ENCODE results near the gene PGAP1.

GRCh38 chr2:196165959-196166752 lies 5.2 kb downstream of the STK17B start:
- PRO-cap, 3 experiments: no peak in any of the 3 experiments
- RAMPAGE, long total RNA, 2 experiments: no peak in any of the 2 experiments
- RRBS: no CpG with 5 or more reads among the region's 4 CpGs

GRCh38 chr2:196268586-196269086 lies 97.3 kb upstream of the STK17B start:
- PRO-cap, 3 experiments: no peak in any of the 3 experiments
- RAMPAGE, long total RNA, 2 experiments: no peak in any of the 2 experiments
- RRBS: no CpG with 5 or more reads among the region's 4 CpGs

GRCh38 chr2:196304450-196304750 lies 133.0 kb upstream of the STK17B start:
- PRO-cap, 3 experiments: no peak in any of the 3 experiments
- RAMPAGE, long total RNA, 2 experiments: no peak in any of the 2 experiments

DNA sequence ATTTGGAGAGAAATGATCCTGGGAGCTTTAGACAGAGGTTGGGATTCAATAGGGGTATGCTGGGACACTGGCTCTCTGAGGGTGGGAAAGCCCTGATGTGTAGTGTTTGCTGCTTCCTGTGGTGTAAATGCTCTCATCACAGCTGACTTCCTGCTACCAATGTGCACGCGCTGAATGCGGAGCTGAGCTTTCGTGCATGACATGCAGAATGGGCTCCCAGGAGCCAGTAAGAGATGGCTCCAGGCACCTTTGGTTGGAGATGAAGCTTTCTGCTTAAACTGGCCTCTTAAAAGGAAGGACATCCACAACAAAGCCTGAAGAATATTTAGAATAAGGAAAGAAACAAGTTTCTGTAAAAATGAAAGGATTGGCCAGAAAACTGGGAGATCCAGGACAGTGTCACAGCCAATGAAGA lies 177.9 kb downstream of the HECW2 start:
- PRO-cap, 3 experiments: no peak in any of the 3 experiments
- RAMPAGE, long total RNA, 2 experiments: no peak in any of the 2 experiments
- RRBS: no CpG with 5 or more reads among the region's 4 CpGs

GRCh38 chr2:196474869-196475276 lies 118.5 kb downstream of the HECW2 start:
- PRO-cap, 3 experiments: peak in 2 of 3 experiments; most common minus-strand start chr2:196475064 (in 2)
- RAMPAGE, long total RNA, 2 experiments: no peak in any of the 2 experiments
- RRBS: no CpG with 5 or more reads among the region's 8 CpGs

DNA sequence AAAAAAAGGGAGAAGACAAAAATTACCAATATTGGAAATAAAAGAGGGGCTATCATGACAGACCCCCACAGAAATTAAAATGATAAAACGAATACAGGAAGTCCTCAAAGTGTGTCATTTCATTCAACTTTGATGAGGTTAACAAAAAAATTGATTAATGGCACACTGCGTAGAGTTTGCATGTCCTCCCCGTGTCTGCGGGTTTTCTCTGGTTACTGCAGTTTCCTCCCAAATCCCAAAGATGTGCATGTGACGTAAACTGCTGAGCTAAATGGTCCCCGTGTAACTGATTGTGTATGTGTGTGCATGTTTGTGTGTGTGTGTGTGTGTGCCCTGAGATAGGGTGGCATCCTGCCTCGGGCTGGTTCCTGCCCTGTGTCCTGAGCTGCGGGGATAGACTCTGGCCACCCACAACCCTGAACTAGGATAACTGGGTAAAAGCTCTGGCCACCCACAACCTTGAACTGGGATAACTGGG lies 6.1 kb upstream of the CCDC150 start:
- PRO-cap, 3 experiments: no peak in any of the 3 experiments
- RAMPAGE, long total RNA, 2 experiments: no peak in any of the 2 experiments
- RRBS: no CpG with 5 or more reads among the region's 8 CpGs

DNA sequence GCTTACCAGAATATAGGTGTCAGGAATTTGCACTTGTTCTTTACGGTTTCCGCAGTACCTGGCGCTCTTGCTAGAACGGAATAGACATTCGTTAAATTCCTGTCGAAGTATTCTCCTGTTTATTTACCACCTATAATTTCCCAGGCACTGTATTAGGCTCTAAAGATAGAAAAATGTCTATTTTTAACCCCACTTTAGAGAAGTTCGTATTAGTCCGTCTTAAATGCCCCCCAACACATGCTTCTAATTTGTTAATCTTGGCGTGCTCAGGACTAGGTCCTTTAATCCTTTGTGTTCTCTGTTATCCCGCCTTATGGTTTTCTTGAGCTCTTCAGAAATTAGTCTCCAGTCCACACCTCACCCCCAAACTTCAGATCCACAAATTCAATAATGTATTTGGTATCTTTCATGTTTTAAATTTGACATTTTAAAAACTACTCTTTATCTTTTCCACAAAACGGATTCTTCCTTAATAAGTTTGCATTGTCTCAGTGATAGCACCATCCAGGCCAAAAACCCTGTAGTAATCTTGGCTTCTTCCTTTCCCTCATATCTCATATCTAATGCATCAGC lies 711 bp downstream of the CCDC150 start:
- PRO-cap, 3 experiments: no peak in any of the 3 experiments
- RAMPAGE, long total RNA, 2 experiments: no peak in any of the 2 experiments
- RRBS: no CpG with 5 or more reads among the region's 11 CpGs

- PRO-cap, 3 experiments: no peak in any of the 3 experiments
- RAMPAGE, long total RNA, 2 experiments: no peak in any of the 2 experiments
- RRBS: no CpG with 5 or more reads among the region's 7 CpGs
Measured at GRCh38 chr2:196919510-196920247, 6.8 kb downstream of the PGAP1 start.

- PRO-cap, 3 experiments: peak in 3 of 3 experiments; most common plus-strand start chr2:196926838 (in 2); most common minus-strand start chr2:196926730 (in 2)
- RAMPAGE, long total RNA, 2 experiments: start-site peak on the plus strand in 1 of 2 experiments, at chr2:196926780-196926823 at its widest, 15 reads per replicate; start-site peak on the minus strand in 1 of 2 experiments, at chr2:196926646-196926779 at its widest, 72 reads per replicate
- RRBS: under 1% methylated on average over 12 of the region's 43 CpGs
Measured at GRCh38 chr2:196926479-196926908, at the start of gene PGAP1. Gene PGAP1, minus strand, starts transcription at chr2:196926707.

GRCh38 chr2:197130355-197130704 lies 180.2 kb downstream of the ANKRD44 start:
- PRO-cap, 3 experiments: no peak in any of the 3 experiments
- RAMPAGE, long total RNA, 2 experiments: no peak in any of the 2 experiments
- RRBS: no CpG with 5 or more reads among the region's 6 CpGs

- PRO-cap, 3 experiments: no peak in any of the 3 experiments
- RAMPAGE, long total RNA, 2 experiments: no peak in any of the 2 experiments
- RRBS: no CpG with 5 or more reads among the region's 4 CpGs
Measured at GRCh38 chr2:197158214-197158515, 152.4 kb downstream of the ANKRD44 start.

- PRO-cap, 3 experiments: no peak in any of the 3 experiments
- RAMPAGE, long total RNA, 2 experiments: no peak in any of the 2 experiments
- RRBS: no CpG with 5 or more reads among the region's 8 CpGs
Measured at GRCh38 chr2:197236551-197237248, 73.9 kb downstream of the ANKRD44 start.

- PRO-cap, 3 experiments: no peak in any of the 3 experiments
- RAMPAGE, long total RNA, 2 experiments: no peak in any of the 2 experiments
- RRBS: no CpG with 5 or more reads among the region's 11 CpGs
Measured at GRCh38 chr2:197279711-197280571, 30.6 kb downstream of the ANKRD44 start.

DNA sequence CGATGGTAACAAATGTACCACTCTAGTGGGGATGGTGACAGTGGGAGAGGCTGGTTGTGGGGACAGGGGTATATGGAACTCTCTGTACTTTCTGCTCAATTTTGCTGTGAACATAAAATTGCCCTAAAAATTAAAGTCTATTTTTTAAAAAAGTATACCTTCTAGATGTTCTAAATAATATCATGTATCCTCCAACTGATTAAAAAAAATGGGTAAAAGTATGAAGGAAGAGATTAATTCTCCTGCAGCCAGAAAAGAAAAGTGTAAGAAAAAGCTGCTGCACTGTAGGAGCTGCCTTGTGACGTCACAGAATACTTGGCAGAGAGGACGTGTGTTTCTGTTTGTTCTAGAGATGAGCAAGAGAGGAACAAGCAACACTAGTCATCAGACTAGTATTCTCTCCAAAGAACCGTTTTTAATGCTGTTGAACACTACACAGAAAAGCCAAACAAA lies 23.4 kb downstream of the ANKRD44 start:
- PRO-cap, 3 experiments: peak in 3 of 3 experiments; most common plus-strand start position 349 of the sequence (in 3)
- RAMPAGE, long total RNA, 2 experiments: no peak in any of the 2 experiments
- RRBS: no CpG with 5 or more reads among the region's 4 CpGs

DNA sequence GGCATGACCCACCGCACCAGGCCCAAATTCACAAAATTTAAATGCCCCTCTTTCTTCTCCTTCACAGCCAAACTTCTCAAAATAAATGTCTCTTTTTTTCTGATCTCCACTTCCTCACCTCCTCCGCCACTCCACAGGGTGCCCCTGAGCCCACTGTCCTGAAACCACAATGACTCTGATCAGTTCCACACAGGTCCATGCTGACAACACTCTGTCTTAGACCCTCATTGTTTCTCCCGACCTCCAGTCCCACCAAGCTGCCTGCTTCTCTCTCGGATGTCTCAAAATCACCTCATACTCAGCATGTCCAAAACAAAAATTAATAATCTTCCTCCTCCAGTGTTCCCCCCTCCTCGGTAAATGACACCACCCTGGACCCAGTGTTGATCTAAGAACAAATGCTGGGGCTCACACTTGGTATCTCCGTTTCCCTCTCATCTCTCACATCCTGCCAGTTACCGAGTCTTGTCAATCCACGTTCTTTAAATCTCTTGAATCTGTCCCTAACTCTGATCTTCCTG lies 12.2 kb upstream of the ANKRD44 start:
- PRO-cap, 3 experiments: no peak in any of the 3 experiments
- RAMPAGE, long total RNA, 2 experiments: no peak in any of the 2 experiments
- RRBS: no CpG with 5 or more reads among the region's 8 CpGs

DNA sequence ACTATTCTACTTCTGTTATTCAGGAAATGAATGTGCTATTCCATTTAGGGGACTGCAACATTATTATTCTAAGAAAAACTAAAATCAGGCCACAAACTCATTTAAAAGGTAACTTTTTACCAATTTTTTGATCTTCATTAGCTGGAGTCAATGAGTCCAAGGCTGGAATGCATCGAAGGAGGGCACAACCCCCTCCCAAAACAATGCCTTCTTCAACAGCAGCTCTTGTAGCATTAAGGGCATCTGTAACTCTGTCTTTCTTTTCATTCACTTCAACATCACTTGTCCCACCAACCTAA lies 11.5 kb downstream of the HSPD1 start:
- PRO-cap, 3 experiments: no peak in any of the 3 experiments
- RAMPAGE, long total RNA, 2 experiments: no peak in any of the 2 experiments
- RRBS: no CpG with 5 or more reads among the region's 1 CpG

GRCh38 chr2:197494056-197495065 lies 5.3 kb downstream of the HSPD1 start:
- PRO-cap, 3 experiments: no peak in any of the 3 experiments
- RAMPAGE, long total RNA, 2 experiments: no peak in any of the 2 experiments
- RRBS: 100% methylated on average over 1 of the region's 7 CpGs

GRCh38 chr2:197500899-197501533 lies 837 bp downstream of the HSPE1 start:
- PRO-cap, 3 experiments: peak in 2 of 3 experiments; most common plus-strand start chr2:197501230 (in 2); most common minus-strand start chr2:197501145 (in 1)
- RAMPAGE, long total RNA, 2 experiments: no peak in any of the 2 experiments
- RRBS: no CpG with 5 or more reads among the region's 15 CpGs

- PRO-cap, 3 experiments: peak in 3 of 3 experiments; most common plus-strand start chr2:197785607 (in 3)
- RAMPAGE, long total RNA, 2 experiments: no peak in any of the 2 experiments
- RRBS: 30% methylated on average over 4 of the region's 35 CpGs
Measured at GRCh38 chr2:197785461-197785856, 340 bp upstream of the BOLL start.

DNA sequence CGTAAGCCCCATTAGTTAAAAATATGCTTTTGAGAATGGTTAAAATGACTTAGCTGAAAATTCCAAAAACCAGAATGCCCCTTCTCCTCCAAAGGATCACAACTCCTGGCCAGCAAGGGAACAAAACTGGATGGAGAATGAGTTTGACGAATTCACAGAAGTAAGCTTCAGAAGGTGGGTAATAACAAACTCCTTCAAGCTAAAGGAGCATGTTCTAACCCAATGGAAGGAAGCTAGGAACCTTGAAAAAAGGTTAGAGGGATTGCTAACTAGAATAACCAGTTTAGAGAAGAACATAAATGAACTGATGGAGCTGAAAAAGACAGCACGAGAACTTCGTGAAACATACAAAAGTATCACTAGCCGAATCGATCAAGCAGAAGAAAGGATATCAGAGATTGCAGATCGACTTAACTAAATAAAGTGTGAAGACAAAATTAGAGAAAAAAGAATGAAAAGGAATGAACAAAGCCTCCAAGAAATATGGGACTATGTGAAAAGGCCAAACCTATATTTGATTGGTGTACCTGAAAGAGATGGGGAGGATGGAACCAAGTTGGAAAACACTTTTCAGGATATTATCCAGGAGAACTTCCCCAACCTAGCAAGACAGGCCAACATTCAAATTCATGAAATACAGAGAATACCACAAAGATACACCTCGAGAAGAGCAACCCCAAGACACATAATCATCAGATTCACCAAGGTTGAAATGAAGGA lies 25.8 kb downstream of the PLCL1 start:
- PRO-cap, 3 experiments: no peak in any of the 3 experiments
- RAMPAGE, long total RNA, 2 experiments: no peak in any of the 2 experiments
- RRBS: no CpG with 5 or more reads among the region's 8 CpGs